Epithelial cell of esophagus (primary cell): Measurements from ENCODE around the gene SEPTIN9.

DNA sequence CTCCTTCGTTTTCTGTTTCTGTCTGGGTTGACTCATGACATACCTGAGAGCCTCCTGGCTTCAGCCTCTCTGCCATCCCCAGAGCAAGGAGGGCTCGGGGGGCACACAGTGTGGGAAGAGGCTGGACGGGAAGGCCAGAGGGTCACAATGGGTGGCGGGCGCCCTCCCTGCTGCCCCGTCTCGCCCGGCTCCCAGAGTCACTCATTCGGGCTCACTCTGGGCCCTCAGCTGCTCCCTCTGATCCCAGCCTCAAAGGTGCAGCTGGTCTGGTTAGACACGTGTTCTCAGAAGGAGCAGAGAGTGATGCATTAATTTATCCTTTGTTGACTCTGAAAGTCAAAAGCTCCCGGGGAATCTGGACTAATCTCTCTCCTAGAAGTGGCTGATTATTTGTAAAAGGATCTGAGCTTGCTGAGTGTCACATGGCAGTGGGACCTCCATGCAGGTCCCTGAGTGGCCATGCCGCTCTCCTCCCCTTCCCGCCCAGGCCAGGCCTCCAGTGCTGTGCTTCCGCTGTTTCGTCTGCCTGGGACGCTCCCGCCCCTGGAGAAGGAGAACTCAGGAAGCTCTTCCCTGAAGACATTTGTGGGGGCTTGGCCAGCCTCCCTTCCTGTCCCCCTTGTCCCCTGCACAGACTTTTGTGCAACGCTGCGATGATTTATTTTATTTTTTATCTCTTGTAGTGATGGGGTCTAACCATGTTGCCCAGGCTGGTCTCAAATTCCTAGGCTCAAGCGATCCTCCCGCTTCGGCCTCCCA is 52.9 kb upstream of the SEPTIN9 start:
- RRBS, result no CpG with 5 or more reads among the region's 22 CpGs

DNA sequence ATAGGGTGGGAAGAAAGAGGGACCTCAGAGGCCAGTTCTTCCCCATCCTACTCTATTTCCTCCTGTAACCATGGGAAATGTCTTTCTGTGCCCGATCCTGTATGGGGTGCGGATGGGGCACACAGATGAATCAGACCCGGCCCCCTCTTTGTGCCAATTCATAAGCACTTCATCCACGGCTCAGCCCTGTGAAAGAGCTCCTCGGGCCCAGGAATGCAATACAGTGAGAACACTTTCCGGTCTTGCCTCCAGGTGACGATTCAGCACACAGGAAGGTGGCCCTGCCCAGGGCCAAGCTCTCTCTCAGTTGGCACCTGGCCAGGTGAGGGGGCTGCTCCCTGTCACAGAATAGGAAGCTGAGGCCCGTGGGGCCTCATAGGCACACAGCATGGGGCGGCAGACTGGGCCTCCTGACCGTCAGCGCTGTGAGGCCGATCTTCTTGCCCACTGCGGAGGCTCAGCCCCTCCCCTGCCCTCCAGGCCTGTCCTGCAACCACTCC is 26.4 kb upstream of the SEPTIN9 start:
- RRBS, result 7% methylated on average over 1 of the region's 13 CpGs

DNA sequence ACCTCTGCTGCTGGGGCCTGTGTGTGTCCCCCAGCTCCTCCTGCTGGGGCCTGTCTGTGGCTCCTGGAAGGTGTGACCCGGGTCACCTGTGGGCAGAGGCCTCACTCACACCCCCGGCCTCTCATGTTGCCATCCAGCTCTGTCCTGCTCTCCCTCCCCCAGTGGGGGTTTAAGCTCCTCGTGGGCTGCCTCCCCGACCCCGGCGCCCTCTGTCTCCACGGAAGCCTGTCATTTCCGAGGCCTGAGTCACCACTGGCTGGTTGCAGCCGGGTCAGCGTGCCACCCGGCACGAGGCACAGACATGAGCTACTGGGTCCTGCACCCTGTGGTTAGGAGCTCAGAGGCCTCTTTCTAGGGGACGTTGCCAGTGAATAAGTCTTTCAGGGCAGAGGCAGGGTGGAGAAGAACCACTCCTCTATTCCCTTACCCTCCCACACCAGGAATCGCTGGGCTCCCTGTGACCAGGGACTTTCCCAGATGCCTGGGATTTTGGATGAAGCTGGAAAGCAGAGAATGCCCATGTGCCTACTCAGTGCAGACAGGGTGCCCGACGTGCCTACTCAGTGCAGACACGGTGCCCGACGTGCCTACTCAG is 25.9 kb upstream of the SEPTIN9 start:
- RRBS, result 2% methylated on average over 8 of the region's 19 CpGs

- RRBS, result 3% methylated on average over 7 of the region's 74 CpGs
Measured at GRCh38 chr17:77281383-77282429, at the start of gene SEPTIN9. TSS of gene SEPTIN9 (plus strand) at chr17:77281499.

DNA sequence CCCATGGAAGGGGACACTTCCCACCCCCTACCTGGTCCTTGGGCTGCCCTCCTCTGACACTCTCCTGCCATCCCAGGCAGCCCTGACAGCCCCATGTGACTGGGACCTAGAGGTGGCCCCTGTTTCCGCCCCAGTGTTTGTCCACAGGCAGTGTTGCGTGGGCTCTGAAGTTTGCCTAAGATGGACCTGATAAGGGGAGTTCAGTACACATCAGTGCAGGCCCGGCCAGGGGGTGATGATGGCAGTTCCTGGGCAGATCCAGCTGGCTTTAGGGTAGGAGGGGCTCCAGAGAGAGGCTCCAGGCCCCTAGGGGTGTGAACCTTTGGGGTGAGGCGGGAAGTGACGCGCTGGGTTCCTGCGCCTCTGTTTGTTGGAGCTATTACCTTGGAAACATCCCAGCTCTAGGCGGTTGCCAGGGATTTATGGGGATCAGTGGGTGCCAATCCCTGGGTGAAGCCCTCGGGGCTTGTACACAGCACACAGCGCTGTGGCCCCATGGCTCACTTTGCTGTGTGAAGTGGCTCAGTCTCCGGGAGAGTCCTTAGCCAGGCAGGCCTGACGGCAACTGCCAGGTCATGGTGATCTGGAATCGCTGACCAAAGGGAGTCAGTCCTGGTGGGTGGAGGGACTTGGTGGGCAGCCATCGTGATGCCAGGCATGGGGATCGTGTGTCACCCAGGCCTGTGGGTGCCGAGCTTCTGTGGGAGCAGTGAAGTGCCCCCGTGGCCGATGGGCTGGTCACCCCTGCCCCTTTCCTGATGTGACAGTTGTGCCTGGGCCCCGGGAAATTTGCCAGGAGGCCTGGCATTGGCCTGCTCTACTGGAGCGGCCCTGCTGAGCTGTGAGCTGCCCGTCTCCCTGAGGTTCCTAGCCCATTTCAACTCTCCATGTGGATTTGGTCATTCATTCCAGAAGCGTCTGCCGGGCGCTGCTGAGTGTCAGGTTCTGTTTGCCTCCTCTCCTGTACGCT is 5.6 kb downstream of the SEPTIN9 start:
- RRBS, result no CpG with 5 or more reads among the region's 25 CpGs

DNA sequence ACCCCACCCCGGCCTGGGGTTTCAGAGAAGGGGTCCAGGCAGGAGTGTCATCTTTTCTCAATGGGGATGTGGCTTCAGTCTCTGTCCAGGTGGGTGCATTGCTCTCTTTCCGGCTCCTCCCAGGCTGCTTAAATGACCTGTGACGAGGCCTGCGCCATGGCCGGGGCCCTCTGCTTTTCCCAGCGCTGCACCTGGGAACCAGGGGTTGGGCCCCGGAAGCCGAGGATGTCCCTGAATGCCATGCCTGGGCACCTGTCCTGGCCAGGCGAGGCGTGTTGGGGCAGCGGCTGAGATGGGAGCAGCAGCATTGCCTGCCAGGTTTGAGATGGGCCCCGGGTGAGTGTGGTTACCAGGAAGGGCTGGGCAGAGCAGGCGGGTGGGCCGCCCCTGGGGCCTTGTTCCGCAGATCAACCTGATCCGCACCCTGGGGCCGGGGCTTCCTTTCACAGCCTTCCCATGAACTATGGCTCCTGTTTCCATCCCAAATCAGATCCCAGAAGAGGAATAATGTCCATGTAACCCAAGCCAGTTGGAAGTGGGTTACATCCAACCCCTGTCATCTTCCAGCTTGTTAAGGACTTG is 6.9 kb downstream of the SEPTIN9 start:
- RRBS, result 4% methylated on average over 6 of the region's 17 CpGs

GRCh38 chr17:77352440-77352904 is 71.2 kb downstream of the SEPTIN9 start:
- RRBS, result no CpG with 5 or more reads among the region's 13 CpGs

- RRBS, result 10% methylated on average over 4 of the region's 68 CpGs
Measured at GRCh38 chr17:77373719-77374817, 92.8 kb downstream of the SEPTIN9 start.

GRCh38 chr17:77384170-77384830 is 103.0 kb downstream of the SEPTIN9 start:
- RRBS, result no CpG with 5 or more reads among the region's 16 CpGs

- RRBS, result 100% methylated on average over 2 of the region's 5 CpGs
Measured at GRCh38 chr17:77398844-77399066, 117.5 kb downstream of the SEPTIN9 start.

DNA sequence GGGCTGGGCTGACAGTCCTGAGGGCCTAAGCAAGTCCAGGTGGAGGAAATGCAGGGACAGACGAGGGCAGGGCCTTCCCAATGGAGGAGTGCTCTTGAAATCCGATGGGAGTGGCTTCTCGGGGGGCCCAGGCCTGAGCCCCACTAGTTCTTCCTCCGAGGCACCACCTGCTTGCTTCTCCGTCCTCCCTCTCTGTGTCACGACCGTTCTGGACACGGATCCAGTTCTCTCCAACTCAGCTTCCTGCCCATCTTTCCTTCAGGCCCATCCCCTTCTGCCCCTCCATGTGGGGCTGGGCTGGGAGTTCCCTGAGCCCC is 124.2 kb downstream of the SEPTIN9 start:
- RRBS, result no CpG with 5 or more reads among the region's 8 CpGs

DNA sequence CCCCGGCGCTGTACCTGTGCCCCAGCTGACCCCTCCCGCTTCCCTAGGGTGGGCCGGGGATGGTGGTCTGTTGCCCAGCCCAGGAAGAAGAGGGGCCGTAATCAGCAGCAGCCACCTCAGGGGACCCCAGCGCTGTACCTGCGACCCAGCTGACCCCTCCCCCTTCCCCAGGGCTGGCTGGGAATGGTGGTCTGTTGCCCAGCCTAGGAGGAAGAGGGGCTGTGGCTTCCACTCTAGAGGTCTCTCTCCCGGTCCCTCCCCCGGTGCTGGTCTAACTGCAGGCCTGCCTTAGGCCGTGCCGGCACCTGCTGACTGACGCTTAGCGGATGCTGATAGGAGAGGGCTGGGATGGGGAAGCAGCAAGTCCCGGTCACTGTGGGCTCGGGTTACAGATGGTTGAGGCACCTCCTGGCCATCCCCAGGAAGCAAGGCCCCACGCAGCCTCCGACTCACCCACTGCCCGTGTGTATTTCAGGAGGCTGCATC is 138.1 kb downstream of the SEPTIN9 start:
- RRBS, result 60% methylated on average over 8 of the region's 18 CpGs

- RRBS, result no CpG with 5 or more reads among the region's 22 CpGs
Measured at GRCh38 chr17:77421127-77421901, 140.0 kb downstream of the SEPTIN9 start.

DNA sequence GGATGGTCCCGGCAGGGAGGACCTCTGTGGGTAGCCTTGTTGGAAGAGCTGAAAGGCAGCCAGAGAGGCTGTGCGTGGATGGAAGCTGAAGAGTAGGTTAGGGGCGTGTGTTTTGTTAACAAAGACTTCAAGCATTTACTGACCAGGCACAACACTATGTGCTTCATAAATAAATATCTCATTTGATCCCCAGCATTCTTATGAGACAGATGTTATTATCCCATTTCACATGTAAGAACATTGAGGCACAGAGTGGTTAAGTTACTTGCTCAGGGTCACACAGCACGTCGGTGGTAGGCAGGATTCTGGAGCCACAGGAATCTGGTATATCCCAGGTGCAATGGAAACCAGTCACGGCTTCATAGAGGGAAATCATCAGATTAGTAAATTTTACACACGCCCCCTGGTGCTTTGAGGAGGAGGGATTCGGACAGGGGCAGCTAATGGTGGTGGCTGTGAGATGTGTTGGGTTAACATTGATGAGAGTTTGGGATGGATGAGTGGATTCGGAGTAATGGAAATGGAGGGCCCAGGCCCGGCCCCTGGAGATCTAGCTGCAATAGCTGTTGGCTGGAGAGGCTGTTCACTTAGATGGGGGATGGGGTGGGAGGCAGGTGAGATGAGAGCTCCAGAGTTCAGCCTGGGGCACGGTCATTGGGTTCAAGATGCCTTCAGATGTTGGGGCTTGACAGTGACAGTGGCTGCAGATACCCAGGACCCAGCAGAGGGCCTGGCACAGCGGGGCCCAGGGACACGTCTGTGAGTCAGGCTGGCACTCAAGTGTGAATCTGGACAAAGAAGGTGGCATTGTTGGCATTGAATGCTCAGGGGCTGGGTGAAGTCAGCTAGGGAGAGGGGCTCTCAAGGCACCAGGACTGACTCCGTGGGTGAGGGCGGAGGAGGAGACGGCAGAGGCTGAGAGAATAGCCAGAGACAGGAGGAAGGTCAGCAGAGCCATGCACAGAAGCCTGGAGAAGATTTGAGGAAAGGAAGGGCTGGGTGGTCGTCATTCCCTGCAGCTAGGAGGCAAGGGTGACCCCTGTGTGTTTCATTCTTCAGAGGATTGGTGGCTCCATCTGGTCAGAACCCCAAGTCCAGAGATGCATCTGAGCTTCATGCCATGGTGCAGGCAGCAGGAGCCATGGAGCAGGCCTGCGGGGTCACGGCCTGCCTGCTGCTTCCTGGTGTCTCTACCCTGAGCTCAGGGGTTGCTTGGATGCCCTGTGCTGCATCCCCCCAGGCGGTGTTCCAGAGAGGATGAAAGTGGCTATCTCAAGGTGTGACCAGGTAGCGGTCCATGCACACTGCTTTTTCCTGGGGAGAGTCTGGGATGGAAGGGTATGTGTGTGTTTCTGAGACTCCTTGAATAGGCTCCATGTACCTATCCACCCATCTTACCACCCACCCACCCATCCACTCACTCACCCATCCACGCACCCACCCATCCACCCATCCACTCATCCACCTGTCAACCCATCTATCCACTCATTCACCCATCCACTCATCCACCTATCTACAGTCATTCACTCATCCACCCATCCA is 187.6 kb downstream of the SEPTIN9 start:
- RRBS, result no CpG with 5 or more reads among the region's 22 CpGs

DNA sequence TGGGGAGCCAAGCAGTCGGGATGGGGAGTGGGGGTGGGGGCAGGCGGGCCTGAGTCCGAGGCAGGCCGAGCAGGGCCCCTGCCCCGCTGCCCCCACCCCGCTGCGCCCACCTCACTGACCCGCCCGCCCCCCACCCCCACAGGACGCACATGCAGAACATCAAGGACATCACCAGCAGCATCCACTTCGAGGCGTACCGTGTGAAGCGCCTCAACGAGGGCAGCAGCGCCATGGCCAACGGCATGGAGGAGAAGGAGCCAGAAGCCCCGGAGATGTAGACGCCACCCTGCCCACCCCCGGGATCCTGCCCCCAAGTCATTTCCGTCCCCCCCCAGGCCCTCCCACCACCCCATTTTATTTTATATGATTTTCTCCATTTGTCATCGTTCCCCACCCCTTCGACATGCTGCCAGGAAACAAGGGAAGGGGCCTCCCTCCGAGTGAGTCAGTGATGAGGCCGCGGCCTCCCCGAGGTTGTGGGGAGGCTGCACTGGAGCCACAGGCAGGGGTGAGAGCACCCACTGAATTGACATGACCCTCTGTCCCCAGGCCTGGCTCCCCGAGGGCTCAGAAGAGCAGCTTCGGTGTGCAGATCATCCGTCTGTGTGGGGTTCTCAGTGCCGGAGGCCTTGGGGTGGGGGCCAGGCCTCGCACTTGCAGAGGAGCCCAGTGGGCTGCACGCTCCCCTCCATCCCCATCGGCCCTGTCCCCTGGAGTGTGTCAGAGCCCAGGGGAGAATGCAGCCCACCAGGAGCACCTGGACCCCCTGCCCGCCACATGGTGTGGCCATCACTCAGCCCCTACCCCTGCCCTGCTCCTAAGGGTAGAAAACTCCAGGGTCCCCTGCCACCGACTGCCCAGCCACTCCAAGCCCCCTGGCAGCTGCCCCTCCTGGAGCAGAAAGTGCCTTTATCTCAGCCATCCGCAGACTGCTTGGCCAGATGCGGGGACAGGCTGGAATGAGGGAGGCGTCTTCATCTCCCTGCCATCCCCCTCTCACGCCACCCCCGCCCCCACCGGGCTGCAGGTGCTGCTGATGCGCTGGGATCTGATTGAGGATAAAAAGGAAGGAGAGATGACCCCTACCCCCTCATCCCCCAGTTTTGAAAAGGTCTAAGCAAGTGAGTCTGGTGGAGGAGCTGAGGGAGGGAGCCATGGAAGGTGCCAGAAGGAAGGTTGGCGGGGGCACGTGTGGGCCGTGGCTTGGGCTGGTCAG is 217.5 kb downstream of the SEPTIN9 start:
- RRBS, result no CpG with 5 or more reads among the region's 46 CpGs

- RRBS, result no CpG with 5 or more reads among the region's 15 CpGs
Measured at GRCh38 chr17:77526849-77527291, 245.6 kb downstream of the SEPTIN9 start.

- RRBS, result 23% methylated on average over 3 of the region's 17 CpGs
Measured at GRCh38 chr17:77546627-77547429, 265.5 kb downstream of the SEPTIN9 start.

- RRBS, result 28% methylated on average over 8 of the region's 15 CpGs
Measured at GRCh38 chr17:77591086-77591697, 309.9 kb downstream of the SEPTIN9 start.

GRCh38 chr17:77610918-77611386 is 329.7 kb downstream of the SEPTIN9 start:
- RRBS, result no CpG with 5 or more reads among the region's 9 CpGs

- RRBS, result no CpG with 5 or more reads among the region's 8 CpGs
Measured at GRCh38 chr17:77618072-77618666, 336.9 kb downstream of the SEPTIN9 start.